HTR-8/SVneo (cell line): ENCODE measurements around the genes GRM6, ZNF354C and LTC4S.

GRCh38 chr5:178150445-178151652, 2.8 kb downstream of the NHP2 start:
- RRBS: no CpG with 5 or more reads among the region's 14 CpGs

DNA sequence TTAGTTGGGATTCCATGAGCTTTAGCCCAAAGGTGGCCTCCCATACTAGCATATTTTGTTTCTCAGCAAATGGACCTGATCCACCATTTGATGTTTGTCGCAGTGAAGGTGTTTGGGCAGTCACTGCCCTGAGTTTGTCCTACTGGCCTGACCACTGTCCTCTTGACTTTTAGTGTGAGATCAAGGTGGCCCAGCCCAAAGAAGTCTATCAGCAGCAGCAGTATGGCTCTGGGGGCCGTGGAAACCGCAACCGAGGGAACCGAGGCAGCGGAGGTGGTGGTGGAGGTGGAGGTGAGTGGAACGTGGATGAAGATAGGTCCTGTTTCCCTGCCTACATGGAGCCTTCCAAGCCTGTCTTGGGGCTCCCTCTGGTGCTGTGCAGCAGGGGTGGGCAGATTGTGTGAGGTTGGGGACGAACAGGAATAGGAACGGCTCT, 4.8 kb downstream of the HNRNPAB start:
- RRBS: no CpG with 5 or more reads among the region's 9 CpGs

DNA sequence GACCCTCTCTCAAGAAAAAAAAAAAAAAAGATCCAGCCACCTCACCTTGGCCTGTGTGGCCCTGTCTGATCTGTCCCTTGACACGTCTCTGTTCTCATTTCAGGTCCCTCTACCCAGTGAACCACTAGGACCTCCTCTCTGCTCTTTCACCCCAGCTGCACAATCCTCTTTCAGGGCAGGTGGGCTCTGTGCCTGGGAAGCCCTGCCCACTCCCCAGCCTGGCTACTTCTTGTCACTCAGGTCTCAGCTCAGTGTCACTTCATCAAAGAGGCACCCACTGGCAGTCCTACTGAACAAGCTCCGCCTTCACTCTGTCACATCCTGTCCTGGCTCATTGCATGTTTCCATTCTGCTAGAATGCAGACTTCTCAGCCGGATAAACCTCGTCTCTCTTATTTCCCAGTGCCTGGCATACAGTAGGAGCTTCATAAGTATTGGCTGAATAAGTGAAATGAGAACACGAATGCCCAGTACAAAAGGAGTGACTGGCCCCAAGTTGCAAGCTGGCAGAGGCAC, 98.1 kb upstream of the PHYKPL start:
- RRBS: no CpG with 5 or more reads among the region's 5 CpGs

- RRBS: no CpG with 5 or more reads among the region's 17 CpGs
These were observed 147.7 kb downstream of the COL23A1 start for GRCh38 chr5:178442438-178443014.

DNA sequence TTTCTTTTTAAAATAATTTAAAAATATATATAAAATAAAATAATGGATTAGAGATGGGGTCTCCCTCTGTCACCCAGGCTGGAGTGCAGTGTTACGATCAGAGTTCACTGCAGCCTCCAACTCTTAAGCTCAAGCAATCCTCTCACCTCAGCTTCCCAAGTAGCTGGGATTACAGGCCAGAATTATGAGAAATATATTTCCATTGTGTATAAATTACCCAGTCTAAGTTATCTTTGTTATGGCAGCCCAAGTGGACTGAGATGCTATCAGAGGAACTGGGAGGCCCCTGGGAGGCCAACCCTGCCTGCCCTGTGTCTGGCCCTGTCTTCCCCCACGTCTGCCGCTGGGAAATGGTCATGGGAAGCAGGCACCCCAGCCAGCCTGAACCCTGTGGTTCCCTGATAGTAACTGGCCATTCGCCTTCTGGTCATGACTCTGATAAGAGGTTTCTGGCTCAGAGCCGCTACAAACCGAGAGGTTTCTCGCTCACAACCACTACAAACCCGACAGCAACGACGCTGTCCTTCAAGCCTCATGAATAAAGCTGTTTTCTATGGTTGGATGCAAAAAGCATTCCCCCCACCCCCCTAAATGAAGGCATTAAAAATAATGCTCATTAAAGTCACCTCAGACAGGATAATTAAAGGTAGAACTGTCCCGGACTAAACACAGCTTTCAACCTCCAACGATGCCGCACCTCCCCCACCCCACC, 141.1 kb downstream of the COL23A1 start:
- RRBS: no CpG with 5 or more reads among the region's 13 CpGs

GRCh38 chr5:178544472-178544999, 45.7 kb downstream of the COL23A1 start:
- RRBS: 77% methylated on average over 3 of the region's 14 CpGs

DNA sequence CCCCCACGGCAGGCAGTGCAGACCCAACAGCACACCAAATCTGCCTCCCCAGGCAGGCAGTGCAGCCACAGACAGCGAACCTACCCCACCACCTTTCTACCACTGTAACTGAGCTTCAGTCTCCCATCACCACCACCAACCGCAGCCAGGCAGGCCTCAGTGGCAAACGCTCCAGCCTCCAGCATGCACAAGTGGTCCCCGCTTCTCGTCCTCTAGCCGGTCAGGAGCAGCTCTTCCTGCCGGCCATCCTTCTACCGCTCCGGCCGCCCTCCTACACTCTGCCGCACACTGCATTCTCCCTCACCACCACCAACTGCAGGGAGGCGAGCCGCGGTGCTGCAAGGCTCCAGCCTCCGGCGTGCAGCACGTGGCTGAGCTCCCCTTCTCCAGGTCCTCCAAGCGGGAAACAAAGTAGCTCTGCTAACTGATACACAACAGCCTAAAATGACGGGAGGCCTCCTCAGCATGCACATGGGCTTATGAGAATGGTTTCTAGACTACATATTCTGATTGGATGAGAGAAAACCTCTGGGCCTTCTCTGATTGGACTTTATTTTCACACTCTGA, 27.3 kb upstream of the ZNF354B start:
- RRBS: 97% methylated on average over 4 of the region's 20 CpGs

- RRBS: no CpG with 5 or more reads among the region's 7 CpGs
These were observed at the start of gene GRM6 for GRCh38 chr5:178995310-178995480. GRM6 (minus strand) TSS chr5:178995320.

- RRBS: 10% methylated on average over 34 of the region's 81 CpGs
These were observed at the start of gene ZNF354C for GRCh38 chr5:179059945-179060925. ZNF354C (plus strand) TSS chr5:179060373.

DNA sequence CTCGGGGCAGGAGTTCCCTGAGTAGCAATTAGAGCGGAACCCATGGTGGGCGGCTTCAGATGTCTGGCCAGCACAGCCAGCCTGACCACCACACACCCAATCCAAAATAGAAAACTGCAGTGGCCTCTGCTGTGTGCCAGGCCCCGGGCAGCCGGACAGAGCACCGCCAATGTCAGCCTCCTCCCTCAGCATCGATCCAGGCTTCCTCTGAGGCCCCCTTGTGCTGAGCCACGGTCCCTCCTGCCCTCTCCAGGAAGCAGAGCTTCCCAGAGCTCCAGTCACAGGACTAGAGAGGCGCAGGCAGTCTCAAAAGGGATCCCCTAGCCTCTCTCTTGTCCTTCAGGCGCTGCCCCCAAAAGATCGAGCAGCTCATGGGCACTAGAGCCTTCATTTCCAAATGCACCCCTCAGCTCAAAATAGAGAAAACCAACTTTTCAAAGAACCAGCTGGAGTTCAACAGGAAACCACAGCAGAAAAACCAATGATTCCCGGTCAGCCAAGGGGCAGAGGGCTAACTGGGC, 2.6 kb downstream of the ADAMTS2 start:
- RRBS: no CpG with 5 or more reads among the region's 12 CpGs

GRCh38 chr5:179598500-179599377, 24.7 kb downstream of the HNRNPH1 start:
- RRBS: 100% methylated on average over 1 of the region's 20 CpGs

- RRBS: no CpG with 5 or more reads among the region's 5 CpGs
These were observed 9.2 kb downstream of the HNRNPH1 start for GRCh38 chr5:179614196-179614741.

GRCh38 chr5:179618969-179619834, 4.3 kb downstream of the HNRNPH1 start:
- RRBS: no CpG with 5 or more reads among the region's 6 CpGs

GRCh38 chr5:179634672-179634927, 11.1 kb upstream of the HNRNPH1 start:
- RRBS: no CpG with 5 or more reads among the region's 11 CpGs

- RRBS: no CpG with 5 or more reads among the region's 4 CpGs
These were observed 345 bp upstream of the CBY3 start for GRCh38 chr5:179681204-179681553.

- RRBS: no CpG with 5 or more reads among the region's 4 CpGs
These were observed 16.5 kb upstream of the MAML1 start for GRCh38 chr5:179716073-179716561.

- RRBS: no CpG with 5 or more reads among the region's 4 CpGs
These were observed 10.0 kb upstream of the MAML1 start for GRCh38 chr5:179722567-179723172.

GRCh38 chr5:179793336-179794576, at the start of gene LTC4S:
LTC4S (plus strand) TSS chr5:179793986.
- RRBS: no CpG with 5 or more reads among the region's 23 CpGs

DNA sequence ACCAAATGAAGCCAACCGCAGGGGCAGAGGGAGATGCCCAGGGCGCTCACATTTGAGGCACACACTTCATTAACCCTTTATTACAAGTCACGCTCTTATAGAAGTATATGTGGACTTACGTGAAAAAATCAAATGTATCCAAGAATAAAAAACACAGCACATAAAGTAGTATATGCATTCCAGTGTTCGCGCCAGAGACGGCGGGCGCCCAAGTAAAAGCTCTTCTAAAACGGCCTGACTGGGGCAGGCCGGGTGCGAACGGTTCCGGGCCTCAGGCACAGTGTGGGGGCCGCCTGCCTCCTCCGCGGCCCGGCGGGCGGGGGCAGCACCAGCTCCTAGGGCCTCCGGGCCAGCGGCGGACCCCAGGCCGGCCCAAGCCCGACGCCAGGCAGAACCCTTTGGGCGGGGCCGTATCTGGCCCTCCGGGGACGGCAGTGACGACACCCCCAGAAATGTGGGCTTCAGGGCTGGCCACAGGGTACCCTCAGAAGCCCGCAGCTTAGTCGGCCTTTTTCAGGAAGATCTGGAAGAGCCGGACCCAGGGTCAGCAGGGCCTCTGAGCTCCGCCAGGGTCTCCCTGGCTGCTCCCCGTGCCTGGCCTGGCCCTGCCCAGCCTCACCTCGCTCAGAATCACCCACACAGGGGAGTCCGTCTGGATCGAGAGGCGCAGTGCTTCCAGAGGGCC, 3.9 kb downstream of the LTC4S start:
- RRBS: 93% methylated on average over 15 of the region's 40 CpGs

- RRBS: 1% methylated on average over 18 of the region's 40 CpGs
These were observed 1.9 kb upstream of the SQSTM1 start for GRCh38 chr5:179818601-179819351.